Thoracic aorta (tissue), 1 donor: ENCODE data around the genes BHMT and TENT2.

DNA sequence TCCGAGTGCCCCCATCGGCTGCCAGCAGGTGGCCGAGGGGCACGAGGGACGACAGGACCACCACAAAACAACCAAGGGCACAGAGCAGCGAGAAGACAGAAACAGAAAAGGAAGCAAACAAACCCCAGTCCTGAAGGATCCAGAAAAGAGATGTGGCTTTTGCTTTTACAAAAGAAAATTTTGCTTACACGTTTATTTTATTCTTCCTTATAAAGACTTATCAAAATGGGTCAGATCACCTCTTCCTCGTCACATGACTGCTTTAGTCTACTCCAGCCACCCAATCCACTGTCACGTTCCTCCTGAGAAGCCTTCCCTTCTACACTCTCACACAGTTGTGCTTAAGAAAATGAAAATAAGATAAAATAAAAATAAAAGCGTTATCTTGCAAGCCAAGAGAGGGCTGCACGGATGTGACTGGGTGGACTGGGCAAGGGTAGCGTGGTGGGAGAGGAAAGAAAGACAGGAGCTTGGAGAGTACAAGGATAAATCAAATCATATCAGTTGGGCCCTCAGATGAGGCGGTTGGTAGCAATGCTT, 9.4 kb downstream of the OTP start:
- RAMPAGE, long total RNA: no peak

DNA sequence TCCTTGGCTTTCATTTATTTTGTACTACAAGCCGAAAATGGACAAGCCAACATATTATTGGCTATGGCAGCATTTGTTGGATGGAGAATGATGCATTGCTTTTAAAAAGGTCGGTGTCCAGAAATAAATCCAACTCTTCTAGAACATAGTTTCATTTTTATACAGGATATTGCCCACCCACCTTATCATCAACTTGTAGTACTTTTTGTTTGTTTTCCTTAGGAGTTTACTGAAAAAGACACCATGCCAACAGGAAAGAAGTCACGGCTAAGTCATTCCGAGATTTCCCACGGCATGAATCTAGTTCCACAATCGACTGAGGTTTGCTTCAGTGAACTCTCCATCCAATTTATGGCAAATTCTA, 237.6 kb downstream of the AP3B1 start:
- RAMPAGE, long total RNA: no peak

- RAMPAGE, long total RNA: no peak
These were observed 180.8 kb downstream of the AP3B1 start for GRCh38 chr5:78113544-78114156.

DNA sequence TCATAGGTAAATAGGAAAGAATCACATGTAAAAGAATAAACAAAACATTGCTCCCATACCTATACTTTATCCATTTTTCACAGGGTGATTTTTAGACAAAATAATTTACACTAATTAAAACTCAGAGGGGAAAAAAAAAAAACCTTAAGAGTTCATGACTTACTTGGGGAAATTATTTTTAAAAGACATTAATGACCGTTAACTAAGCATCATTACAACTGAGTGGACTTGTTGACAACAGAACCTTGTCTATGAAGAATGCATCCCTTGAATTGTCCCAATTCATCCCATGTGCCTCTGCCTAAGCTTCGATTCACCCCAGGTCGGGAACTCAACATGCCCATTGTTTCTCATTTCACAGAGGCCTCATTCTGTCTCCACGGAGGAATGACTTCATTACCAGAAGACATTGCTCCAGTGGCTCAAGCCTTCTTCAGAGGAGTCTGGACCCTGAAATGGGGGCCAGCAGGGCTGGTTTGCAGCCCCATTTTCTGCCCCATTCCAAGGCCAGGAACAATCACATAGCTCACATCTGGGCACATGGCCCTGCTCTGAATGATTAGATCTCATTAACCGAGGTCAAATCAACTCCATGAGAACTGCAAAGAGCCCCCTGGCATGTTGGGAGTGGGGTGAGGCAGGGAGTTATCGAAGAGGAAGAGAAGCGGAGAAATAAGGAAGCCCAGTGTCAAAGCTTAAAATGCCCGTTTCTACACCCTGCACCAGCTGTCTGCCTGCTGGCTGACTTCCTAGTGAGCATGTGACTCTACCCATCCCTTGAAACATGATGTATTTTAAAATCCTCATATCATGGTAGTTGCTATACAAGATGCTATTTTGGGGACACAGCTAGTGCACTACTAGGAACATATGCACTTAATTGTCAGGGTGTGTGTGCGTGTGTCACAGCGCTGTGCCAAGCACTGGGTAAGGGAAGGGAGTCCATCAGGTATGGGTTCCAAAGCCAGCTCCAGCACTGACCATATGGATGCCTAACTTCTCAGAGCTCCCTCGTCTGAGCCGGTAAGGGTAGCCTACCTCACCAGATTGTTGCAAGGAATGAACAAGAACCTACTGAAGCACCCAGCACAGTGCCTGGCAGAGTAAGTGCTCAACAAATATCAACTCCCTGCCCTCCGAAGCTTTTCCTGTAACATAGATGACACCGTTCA, 137.2 kb downstream of the LHFPL2 start:
- RAMPAGE, long total RNA: no peak

DNA sequence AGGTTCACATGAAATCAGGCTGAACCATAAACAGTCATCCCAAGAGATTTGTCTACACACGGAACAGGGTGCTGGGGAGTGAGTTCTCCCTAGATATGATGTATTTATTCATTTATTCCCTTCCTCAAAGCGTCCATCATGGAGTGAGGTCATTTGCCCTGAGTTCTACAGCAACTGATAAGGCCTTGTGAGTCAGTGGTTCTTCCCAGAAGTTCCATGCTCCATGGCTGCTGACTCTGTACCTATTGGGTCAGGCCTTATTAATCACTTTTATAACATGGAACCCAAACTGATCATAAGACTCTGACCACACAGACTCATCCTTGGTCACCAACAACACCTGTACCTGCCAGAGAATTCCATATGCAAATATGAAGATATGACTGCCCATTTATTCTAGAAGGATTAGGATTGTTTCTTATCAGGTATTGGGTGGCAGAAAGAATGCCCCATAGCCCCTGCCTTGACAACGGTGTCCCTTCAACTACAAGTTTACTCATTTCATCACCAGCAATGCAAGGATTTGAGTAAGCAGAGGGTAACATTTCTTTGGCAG, 118.1 kb downstream of the LHFPL2 start:
- RAMPAGE, long total RNA: no peak

- RAMPAGE, long total RNA: no peak
These were observed 114.3 kb downstream of the LHFPL2 start for GRCh38 chr5:78534240-78534758.

GRCh38 chr5:78601207-78601511, 47.4 kb downstream of the LHFPL2 start:
- RAMPAGE, long total RNA: no peak

DNA sequence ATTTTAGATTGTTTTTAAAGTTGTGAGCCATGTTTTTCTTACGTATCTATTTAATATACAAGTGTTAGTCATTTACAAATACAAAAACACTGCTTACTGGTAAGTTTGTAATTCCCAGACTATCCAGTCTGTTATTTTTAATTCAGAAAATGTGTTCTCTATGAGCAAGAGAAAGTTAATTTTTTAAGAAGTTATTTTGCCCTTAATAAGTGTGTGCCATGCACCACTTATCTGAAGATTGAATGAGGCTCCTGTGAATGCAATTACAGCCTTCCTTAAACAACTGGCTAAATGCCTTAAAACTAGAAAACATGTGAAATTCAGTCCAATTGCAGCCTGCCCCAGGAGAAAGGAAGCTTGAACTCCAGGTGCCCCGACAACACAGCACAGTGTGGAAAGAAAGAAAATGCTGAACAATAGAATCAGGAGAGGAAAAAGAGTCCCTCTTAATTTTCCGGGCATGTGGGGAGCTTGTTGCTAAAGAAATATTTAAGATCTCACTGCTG, 8.9 kb downstream of the LHFPL2 start:
- RAMPAGE, long total RNA: no peak

DNA sequence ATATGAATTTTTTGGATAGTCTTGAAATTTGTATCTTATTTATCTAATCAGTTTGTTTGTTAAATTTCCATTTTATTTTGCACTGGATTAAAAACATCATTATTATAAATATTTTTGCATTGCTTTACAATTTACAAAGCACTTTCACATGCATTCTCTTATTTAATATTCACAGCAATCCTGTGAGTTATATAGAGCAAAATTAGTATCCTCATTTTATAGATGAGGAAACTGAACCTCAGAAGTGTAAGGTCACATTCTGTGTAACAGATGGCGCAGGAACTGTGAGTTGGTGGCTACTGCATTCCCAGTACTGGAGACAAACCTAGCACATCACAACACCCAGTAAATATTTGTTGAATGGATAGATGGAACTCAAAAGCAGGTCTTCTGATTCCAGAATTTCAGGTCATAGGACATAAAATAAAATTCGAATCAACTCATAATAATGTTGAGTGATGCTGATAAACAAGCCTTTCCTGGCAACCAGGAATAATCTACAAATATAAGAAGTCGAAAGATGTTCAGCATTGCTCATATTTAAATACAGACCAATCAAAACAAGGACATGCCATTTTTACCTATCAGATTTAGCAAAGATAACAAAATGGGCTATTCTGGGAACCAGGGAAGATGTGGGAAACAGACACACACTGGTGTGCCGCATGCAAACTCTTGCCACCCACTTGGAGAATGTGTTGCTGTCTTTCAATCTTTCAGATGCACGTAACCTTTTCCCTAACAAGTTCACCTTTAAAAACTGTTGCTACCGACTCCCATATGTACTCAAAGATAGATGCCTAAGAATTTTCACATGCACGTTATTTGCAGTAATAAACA, 1.0 kb downstream of the DMGDH start:
- RAMPAGE, long total RNA: no peak

DNA sequence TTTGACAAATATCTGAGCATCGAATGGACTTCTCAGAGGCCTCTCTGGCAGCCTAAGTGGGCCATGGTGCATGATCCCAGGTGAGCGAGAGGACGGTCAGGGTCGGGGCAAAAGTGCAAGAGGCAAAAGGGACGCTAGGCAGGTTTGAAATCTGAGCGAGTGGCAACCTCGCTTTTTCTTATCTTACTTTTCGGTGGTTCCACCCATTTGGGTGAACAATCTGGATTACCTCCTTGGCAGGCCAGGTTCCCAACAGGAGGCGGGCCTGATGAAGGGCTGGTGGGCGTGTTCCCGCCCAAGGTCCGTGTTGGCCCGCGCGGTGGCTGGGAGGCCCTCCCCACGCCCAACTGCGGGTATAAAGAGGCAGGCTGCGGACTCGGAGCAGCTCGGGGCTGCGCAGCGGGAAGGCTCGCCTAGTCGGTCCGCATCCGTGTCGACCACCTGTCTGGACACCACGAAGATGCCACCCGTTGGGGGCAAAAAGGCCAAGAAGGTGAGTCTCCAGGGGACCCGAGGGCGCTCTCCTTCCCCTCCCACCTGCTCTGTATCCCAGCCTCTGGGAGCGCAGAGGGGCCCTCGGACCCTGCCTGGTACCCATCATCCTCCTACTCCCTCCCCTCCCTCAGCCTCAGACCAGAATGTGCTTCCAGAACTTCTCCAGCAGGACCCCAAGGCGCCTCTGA, at the start of gene BHMT:
BHMT (plus strand) TSS at position 384 of the 683 bp plus-strand sequence.
- RAMPAGE, long total RNA: no peak

DNA sequence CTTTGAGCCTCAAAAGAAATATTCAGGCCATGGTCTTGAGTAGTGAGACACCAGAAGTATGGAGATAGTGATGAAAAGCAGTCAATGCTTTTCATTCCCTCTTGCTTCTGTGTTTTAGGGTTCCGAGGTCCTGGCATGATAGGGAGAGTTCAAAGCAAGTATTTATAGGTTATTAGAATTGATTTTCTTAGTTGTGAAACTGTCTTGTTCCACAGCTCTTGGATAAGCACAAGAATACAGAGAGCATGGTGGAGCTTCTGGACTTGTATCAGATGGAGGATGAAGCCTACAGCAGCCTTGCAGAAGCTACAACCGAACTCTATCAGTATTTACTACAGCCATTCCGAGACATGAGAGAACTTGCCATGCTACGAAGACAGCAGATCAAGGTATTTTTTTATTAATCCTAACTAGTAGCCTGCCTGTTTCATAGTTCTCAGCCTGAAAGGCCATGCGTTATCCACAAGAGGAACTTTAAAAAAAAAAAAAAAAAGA, 41.8 kb downstream of the JMY start:
- RAMPAGE, long total RNA: no peak

DNA sequence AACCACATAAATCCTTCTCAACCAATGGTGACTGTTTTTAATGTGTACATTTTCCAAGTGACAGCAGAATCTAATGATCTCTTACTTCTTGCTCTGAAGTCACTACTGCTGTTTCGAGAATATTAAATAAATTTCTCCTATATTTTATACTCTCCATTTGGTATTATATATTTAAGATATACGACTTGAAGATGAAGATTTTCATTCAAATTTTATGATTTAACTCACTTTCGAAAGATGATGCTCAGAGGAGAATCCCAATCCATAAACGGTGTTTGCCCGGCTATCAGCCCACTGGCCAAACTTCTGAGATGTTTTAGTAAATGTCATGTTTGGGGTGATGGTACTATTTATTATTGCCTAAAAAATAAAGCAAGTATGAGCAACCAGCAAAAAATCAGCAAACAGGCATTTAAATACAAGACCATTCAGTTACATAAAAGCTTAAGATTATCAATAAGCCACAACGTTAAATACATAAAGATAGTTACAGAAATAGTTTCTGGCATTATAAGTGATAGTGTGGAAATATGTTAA, 63.1 kb downstream of the HOMER1 start:
- RAMPAGE, long total RNA: no peak

DNA sequence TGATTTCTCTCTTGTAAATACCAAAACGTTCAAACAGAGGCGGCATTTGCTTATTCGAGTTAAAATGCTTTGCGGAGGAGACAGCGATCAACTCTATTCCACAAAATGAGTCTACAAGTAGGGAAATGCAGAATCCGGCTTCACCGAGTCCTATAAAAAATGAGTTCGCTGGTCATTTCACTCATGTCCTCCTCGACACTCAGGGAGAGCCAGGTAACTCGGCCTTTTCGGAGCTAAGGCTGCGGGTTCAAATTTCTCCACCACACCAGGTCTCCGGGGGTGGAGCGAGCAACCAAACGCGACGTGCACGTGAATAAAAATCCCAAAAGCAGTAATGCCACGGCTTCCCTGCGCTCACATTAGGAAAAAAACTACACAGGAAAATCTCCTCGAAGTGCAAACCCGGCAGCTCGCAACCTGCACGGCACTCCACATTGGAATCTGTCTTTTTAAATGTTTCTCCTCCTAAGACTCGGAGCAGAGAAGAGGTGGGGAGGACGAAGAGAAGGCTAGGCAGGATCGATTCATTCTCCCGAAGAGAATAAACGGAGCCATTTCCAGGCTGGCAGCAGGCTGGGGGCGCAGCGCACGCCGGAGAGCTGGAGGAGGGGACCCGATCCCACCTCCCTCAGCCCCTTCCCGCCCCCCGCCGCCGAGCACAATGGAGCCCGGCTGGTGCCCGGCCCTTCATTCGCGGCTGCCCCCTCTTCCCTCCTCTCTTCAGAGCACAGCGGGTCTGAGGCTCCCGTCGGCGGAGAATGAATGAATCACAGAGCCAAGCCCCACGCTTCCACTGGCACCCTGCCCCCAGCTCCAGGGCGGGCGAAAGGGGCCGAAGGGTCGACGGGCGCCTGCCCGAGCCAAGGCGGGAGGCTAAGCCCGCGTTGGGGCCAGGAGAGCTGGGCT, 736 bp downstream of the HOMER1 start:
- RAMPAGE, long total RNA: no peak

DNA sequence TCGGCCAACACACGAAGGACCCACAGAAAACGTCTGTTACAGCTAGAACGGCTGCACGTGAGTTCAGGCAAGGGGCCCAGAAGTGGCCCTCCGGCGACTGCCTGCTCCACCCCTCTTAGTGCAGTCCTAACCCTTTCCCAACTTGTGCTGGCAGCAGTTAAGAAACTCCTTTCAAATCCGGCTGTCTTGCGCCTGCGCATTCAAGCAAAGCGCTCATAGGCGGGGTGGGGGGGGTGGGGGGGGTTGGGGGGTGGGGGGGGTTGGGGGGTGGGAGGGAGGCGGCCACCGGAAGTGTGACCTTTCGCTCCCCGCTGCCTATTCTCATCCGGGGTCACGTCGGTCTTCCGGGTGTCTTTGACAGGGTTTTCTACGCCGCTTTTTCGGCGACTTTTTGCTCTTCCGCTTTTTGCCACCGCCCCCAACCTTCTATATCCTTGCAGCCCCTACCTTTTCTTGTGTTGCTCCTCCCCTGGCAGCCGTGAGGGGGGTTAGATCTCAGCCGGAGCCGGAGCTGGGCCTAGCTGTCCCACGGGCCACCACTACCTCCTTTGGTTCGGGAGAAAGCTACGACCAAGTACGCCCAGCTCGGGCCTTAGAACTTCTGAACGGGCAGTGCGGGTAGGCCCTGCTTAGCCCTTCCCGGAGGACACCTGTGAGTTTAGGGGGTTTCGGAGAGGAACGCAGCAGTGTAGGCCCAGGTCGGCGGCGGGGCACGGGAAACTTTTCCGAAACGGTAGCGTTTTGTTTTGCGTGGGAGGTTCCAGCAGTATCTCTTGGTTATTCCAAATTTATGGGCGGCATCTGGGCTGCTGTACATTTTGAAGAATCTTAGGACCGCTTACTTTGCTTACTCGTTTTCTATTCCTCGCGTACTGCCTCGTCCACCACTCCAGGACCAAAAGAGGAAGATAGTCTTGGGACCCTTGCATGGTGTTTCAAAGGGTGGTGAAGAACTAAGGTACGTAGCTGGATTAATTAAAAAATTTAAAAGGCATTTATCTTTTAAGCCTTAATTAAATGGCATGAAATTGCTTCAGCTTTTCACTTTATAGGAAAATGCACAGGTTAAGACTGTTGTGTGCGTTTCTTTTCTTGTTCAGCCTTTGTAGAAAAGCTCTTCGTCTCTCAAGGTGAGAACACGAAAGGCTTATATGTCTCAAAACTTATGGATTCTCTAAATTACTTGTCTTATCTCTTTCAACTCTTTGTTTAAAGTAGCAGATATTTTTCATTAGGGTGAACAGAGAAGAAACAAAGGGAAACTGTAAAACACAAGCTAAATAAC, at the start of gene TENT2:
TENT2 (plus strand) TSS at position 324 of the 1,285 bp plus-strand sequence.
- RAMPAGE, long total RNA: start-site peak on the plus strand centred at position 404 of the sequence, 137 bp wide, 80 reads

- RAMPAGE, long total RNA: no peak
These were observed 30.5 kb downstream of the TENT2 start for GRCh38 chr5:79642405-79643399.

GRCh38 chr5:79694469-79695079, 4.9 kb downstream of the CMYA5 start:
- RAMPAGE, long total RNA: no peak

- RAMPAGE, long total RNA: no peak
These were observed 95.0 kb downstream of the CMYA5 start for GRCh38 chr5:79784612-79785010.

- RAMPAGE, long total RNA: no peak
These were observed 20.6 kb downstream of the THBS4 start for GRCh38 chr5:80055615-80056323.

GRCh38 chr5:80083430-80083857, 48.3 kb downstream of the THBS4 start:
- RAMPAGE, long total RNA: no peak

DNA sequence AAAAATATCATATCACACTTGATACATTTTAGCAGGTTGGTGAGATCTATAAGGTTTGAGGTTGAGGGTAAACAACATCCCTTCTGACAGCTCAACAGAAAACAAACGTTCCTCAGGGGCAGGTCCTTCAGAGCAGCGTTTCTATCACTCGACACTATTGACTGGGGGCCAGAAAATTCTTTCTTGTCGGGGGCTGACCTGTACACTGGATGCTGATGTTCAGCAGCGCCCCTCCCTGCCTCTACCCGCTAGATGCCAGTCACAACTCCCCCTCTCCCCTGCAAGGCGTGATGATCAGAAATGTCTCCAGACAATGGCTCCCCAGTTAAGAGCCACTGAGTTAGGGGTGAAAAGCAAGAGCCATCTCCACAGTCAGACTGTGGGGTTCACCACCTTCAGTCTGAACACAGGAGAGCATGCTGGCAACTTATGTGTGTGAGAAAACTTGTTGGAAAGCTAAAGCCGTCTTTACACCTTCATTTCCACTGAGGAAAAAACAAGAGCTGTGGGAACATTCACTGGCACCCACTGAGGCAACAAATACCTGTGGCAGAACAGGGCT, 39.7 kb downstream of the SERINC5 start:
- RAMPAGE, long total RNA: no peak